RPMI7951 (cell line): ENCODE measurements around the genes RIC8A, HRAS, DEAF1 and TALDO1.

- RAMPAGE, long total RNA: no peak
These were observed at the start of gene RIC8A for GRCh38 chr11:207427-207800. Gene RIC8A, plus strand, starts transcription at chr11:207708.

- RAMPAGE, long total RNA: no peak
These were observed 9.0 kb downstream of the RIC8A start for GRCh38 chr11:216359-217013.

DNA sequence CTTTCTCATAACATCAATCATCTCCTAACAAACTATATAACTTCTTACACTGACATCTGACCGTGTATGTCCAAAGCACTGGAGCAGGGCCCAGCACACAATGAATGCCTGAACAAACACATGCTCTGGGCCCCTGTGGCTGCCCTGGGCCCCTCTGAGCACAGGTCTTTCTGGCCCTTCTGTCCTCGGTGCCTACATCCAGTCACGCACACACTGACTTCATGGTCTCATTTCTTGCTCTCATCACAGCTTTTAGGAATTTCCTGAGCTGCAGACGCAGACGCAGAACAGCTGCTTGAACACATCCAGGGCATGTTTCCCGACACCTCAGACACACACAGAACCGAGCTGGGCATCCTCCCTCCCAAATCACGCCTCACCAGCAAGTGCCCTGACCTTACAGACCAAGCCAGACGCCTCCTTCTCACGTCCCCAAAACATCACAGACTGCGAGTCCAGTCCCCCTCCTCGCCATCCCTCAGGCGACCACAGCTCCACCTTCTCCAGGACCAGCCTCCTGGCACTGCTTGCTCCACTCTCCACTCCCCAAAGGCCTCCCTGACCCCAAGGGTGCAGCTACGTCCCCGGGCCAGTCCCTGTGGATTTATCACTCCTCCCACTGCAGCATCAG is 13.1 kb downstream of the SIRT3 start:
- RAMPAGE, long total RNA: no peak

DNA sequence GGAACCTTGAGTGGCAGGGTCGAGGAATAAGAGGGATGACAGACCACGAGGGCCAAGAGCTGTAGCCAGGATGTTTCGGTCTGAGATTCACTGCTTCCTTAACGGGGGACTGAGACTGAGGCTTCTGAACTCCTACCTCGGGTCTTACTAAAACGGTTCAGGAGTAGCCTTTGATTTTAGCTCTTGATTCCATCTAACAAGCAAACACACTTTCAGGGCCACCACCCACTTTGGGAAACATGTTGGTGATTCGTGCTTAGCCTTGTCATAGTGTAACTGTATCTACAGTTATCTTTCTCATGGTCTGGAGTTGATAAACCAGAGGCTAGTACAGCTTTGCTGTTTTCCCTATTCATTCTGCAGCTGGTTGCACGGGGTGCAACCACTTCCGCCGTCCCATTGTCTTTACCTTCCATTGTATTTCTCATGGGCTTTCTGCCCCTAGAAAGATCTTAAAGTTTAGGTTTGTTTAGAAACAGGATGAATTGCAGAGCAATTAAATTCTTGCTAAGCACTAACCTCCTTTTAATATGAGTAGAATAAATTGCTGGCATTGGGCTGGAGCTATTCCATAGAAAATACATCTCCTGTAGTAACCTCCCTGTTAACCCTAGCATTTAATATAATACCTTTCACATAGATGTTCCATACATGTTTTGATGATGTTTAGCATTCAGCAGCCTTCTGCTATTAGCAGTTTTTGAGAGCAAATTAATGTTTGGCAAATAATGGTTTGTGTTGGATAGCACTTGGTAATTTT is 709 bp downstream of the PSMD13 start:
- RAMPAGE, long total RNA: no peak

DNA sequence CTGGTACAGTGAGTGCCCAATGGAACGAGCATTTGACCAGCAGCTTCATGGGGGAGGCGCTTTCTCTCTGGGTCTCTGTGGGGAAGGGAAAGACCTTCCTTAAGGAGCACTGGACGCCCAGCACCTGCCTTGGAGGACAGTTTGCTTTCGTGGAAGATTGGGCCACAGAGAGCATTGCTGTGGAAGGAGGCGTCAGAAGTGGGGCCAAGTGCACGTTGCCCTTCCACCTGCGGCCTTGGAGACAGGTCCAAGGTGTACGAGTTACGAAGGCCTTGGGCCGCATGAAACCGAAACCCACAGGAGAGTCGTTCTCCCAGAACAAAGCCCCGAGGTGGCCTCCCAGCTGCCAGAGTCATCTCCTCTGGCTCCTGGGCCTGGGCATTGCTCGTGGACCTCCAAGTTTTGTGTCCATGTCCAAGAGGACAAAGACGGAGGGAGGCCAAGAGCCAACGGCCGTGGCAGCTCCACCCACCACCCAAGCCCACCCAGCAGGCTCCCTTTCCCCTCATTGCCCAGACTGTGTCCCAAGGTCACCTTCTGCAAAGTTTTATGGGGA is 5.9 kb upstream of the NLRP6 start:
- RAMPAGE, long total RNA: no peak

- RAMPAGE, long total RNA: no peak
These were observed 1.7 kb upstream of the PGGHG start for GRCh38 chr11:287186-287568.

GRCh38 chr11:295025-295893 is 4.1 kb downstream of the IFITM5 start:
- RAMPAGE, long total RNA: no peak

DNA sequence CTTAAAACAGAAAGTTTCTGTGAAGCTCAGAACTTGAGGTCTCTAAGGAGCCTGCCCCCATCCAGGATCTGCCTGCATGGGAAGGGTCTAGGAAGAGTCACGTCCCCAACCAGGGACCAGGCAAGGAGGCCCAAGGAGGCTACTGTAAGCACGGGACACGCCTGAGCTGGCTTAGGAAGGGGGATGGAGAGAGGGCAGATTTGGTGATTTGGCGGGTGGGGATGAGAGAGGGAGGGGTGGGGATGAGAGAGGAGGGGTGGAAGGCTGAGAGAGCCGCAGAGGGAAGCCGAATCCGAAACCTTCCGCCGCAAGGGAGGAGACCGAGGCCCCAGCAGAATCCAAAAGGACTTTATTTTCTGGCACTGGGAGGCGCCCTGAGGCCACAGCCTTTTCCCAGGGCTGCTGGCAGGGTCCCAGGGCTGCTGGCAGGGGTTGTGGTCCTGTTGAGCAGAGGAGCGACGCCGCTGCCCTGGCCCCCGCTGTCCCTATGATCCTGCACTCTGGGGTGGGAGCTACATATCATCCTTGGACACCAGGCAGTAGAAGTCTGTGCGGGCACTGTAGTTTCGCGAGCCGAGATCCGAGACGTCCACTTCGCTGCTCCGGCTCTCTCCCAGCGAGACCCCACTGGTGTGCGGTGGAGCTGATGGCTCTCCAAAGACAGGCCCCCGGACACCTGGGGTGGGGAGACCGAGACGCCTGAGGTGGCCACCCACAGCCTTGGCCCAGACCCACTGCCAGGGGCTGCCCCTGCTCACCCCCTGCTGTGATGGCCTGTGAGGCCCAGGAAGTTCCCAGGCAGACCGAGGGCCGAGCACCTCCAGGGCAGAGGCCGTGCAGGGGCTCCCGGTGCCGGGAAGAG is 9.2 kb downstream of the SIGIRR start:
- RAMPAGE, long total RNA: no peak

DNA sequence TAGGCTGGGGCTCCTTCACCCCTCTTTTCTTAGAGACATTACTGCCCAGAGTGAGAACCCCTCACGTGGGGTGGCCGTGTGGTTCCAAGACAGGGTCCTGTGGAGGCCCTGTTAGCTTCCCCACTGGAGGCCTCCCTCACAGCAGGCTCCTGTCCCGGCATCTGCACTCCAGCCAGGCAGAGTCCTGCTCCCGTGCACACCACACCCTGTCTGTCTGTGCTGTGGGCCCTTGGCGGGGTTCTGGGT is 5.1 kb downstream of the PTDSS2 start:
- RAMPAGE, long total RNA: no peak

- RAMPAGE, long total RNA: no peak
These were observed at the start of gene HRAS for GRCh38 chr11:535159-536095. Gene HRAS, minus strand, starts transcription at chr11:535576.

DNA sequence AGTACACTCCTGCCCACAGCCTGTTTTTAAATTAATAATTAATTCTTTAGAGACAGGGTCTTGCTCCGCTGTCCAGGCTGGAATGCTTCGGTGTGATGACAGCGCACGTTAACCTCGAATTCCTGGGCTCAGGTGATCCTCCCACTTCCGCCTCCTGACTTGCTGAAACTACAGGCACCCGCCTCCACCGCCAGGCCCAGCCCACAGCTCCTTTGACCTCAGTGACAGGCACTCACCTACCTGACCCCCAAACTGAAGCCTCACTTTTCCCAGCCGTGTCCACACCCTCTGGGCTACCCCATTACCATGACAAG is 852 bp downstream of the LMNTD2 start:
- RAMPAGE, long total RNA: no peak

DNA sequence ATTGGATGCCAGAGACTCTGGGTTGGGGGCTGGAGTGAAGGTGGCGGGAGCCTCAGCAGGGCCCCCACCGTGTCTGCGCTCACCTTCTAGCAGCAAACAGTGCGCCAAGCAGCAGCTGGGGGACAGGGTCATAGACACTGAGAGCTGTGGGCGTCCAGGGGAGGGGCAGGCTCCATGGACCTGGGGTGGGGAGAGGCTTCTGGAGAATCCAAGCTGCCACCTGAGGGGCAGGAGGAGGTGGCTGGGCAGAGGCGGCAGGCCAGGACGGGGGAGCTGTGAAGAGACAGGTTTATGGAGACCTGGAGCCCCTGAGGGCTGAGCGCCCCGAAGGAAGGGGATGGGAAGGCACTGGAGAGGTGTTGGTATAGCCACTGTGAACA is 8.0 kb downstream of the PHRF1 start:
- RAMPAGE, long total RNA: no peak

DNA sequence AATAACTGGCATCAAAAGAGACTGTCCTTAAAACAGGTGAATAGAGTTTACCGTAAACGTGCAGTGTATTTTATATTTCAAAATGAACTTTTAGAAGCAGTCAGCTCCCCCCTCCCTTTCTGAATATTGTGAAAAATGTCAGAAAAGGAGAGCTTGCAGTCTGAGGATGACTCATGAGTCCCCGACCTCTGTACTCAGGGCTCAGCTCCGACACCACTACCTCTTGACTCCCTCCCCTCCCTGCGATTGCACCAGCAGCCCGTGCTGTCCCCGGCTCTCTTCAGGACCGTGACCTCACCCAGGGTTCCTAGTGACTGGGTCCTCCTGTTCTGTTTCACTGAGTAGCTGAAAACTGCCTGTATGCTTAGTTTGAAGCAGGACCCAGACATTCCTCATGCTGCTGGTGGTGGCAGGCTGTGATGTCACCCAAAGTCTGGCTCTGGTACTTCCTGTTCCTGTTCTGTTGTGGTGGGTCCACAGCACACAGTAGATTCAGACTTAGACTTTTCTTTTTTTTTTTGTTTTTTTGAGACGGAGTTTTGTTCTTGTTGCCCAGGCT is 11.7 kb downstream of the PHRF1 start:
- RAMPAGE, long total RNA: no peak

GRCh38 chr11:637426-637882 is 385 bp downstream of the DRD4 start:
- RAMPAGE, long total RNA: no peak

- RAMPAGE, long total RNA: no peak
These were observed 1.3 kb downstream of the DRD4 start for GRCh38 chr11:638231-638939.

- RAMPAGE, long total RNA: no peak
These were observed at the start of gene DEAF1 for GRCh38 chr11:695130-695472. Gene DEAF1, minus strand, starts transcription at chr11:695222.

GRCh38 chr11:746669-747533 is at the start of gene TALDO1:
Gene TALDO1, plus strand, starts transcription at chr11:747464.
- RAMPAGE, long total RNA: start-site peak on the plus strand at chr11:747429-747473, 490 and 70 reads in 2 replicates

- RAMPAGE, long total RNA: no peak
These were observed 275 bp downstream of the TALDO1 start for GRCh38 chr11:747534-747944.

- RAMPAGE, long total RNA: no peak
These were observed 4.3 kb downstream of the GATD1 start for GRCh38 chr11:772913-773365.

GRCh38 chr11:794614-795775 is 3.1 kb downstream of the SLC25A22 start:
- RAMPAGE, long total RNA: no peak